ENCODE data around the gene LDB3.

DNA sequence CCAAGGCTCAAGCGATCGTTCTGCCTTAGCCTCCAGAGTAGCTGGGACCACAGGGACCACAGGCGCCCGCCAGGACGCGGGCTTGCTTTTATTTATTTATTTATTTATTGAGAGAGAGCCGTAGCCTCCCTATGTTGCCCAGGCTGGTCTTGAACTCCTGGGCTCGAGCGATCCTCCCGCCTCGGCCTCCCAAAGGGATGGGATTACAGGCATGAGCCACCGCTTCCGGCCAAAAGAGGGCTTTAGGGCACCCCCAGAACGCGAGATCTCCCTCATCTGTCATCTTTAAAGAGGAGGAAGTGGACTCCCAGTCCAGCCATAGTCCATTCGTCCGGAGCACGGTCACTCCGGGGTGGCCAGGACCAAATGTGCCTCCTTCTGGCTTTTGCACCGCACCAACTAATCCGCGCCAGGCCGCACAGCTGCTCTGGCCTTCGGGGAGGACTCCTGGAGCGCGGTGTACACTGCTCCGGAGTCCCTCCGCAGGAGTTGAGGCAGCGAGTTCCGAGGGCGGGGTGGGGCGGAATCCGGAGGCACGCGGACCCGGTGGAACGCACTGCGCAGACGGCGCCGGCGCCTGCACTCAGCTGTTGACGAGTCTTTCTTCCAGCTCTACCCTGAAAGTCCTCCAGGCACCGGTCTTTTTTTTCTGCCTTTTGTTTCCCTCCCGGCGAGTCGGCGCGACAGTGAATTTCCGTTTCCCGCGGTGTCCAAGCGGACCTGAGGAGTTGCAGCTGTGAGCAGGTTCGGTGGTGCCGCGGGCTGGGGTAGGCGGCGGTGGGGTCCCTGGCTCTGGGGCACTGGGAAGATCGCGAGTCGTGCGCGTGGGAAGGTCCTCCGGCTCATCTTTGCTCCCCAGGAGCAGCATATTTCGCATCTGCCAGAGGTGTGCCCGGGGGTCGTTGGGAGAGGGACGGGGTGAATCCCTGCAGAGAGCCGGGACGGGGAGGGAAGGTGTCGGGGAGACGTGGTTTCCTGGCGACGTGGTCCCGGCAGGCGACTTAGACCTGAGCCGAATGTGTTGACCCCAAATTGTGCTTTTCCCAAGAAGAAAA lies 44.3 kb downstream of the SFTPD start:
- RRBS = 26% methylated on average over 12 of the region's 77 CpGs

GRCh38 chr10:79984657-79985385 lies 35.9 kb upstream of the SFTPD start:
- RRBS = no CpG with 5 or more reads among the region's 9 CpGs

- RRBS = no CpG with 5 or more reads among the region's 1 CpG
Observed at GRCh38 chr10:80286768-80287335, 2.6 kb downstream of the MAT1A start.

DNA sequence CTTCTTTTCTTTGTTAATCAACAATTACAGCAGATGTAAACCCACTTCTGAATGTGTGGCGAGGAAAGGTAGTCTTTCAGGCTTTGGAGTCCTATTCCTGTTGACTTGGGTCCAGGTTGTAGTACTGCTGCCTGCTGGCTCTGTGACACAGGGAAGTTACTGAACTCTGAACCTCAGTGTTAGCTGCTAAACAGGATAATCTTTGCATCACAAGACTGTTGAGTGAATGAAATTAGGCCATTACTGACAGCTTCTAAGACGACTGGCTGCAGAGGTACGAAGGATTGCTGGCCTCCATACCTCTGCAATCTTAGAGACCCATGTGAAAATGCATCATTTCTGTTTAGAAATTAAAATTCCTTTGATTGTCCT lies 6.2 kb downstream of the PRXL2A start:
- RRBS = no CpG with 5 or more reads among the region's 3 CpGs

DNA sequence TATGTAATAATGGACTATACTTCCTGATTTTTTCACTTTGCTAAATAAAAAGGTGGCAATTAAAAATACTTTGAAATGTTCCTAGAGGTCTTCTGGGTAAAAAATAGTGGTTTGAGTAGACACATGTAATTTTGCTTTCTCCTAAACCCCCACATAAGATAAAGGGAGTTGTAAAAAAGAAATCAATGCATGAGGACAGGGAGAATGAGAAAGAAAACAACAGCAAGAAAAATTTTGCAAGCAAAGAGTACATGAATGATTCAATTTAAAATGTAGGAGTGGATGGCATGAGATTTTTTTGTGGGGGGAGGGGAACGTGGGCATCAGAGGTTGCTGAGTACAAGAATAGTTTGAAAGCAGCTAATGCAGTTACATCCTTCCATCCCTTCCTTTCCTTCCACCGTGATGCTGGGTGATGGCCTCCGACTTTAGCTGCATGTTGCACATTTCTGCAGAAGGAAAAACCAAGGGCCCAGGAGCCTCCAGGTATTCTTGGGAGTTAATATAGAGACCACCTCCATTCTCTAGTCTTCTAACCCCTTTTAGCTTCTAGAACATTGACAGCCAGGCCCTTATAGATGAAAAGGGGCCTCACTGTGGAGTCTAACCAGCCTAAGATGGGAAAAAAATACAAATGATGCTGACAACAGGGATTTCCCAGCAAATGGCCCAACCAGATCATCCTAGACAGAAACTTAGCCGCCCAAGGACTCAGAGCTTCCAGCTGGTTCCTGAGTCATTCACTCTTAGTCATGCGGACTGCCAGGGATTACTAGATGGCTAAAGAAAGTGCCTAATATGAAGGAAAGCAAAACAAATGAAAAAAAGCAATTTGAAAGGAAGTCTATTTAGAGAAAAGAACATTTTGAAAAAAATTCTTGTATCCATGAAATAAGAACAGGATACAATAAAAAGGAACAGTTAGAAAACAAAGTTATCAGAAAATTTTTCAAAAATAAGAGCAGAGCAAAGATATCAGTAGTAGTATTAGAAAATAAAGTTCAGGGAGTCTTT lies 23.5 kb downstream of the TSPAN14 start:
- RRBS = no CpG with 5 or more reads among the region's 5 CpGs

GRCh38 chr10:80493377-80493978 lies 39.4 kb downstream of the TSPAN14 start:
- RRBS = no CpG with 5 or more reads among the region's 6 CpGs

- RRBS = no CpG with 5 or more reads among the region's 4 CpGs
Observed at GRCh38 chr10:80526078-80526651, 11.5 kb upstream of the SH2D4B start.

- RRBS = no CpG with 5 or more reads among the region's 7 CpGs
Observed at GRCh38 chr10:80703544-80703848, 165.8 kb downstream of the SH2D4B start.

GRCh38 chr10:80896859-80897465 lies 359.3 kb downstream of the SH2D4B start:
- RRBS = no CpG with 5 or more reads among the region's 8 CpGs

DNA sequence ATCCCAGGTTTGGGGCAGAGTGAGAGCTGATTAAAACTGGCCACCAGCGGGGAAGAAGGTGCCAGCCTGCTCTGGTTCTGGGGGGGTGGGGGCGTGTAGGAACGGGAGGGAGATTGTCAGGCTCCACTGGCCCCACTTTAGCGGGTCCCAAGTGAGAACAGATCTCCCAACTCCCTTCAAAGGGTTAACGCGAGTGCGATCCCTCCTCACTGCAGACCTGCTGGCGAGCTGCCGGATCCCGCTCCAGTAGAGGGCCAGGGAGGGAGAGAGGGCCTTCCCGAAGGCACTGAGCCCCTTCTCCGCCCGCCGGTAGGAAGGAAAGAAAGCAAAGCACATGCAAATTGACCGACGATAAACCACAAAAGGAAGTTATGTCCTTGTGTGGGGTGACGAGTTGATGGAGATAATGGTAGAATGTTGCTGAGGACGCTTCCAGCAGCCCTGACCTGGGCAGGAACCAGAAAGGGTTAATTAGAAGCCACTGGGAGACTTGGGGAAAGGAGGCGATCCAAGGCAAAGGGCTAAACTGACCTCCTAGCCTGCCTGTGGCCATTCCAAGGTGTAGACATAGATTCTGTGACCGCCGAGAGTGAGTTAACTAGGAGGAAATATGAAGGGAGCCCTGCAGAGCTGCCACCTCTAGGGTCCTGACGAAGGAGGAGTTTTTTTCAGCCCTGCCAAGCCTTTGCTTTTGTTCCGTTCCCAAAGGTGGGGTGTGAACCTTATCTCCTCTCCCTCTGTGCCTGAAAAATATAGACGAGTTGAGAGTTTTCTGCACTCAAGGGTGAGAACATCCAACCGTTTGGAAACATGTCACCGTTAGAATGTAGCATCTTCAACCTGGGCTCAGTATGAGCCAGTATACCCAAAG lies 1.5 kb downstream of the NRG3 start:
- RRBS = 21% methylated on average over 6 of the region's 26 CpGs

DNA sequence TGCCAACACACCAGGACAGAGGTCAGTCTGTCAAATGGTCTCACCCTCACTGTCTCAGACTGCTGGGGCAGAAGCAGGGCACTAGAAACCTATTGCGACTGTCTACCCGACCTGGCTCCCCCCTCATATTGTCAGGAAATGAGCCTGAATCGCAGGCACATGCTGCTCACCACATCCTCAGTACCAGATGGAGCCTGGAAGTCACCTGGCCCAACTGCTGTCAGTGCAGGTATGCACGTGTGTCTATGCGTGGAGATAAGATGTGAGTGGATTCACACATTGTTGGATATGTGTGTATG lies 3.3 kb upstream of the CDHR1 start:
- RRBS = no CpG with 5 or more reads among the region's 5 CpGs

GRCh38 chr10:84329345-84329578 lies 873 bp downstream of the CCSER2 start:
- RRBS = no CpG with 5 or more reads among the region's 4 CpGs

DNA sequence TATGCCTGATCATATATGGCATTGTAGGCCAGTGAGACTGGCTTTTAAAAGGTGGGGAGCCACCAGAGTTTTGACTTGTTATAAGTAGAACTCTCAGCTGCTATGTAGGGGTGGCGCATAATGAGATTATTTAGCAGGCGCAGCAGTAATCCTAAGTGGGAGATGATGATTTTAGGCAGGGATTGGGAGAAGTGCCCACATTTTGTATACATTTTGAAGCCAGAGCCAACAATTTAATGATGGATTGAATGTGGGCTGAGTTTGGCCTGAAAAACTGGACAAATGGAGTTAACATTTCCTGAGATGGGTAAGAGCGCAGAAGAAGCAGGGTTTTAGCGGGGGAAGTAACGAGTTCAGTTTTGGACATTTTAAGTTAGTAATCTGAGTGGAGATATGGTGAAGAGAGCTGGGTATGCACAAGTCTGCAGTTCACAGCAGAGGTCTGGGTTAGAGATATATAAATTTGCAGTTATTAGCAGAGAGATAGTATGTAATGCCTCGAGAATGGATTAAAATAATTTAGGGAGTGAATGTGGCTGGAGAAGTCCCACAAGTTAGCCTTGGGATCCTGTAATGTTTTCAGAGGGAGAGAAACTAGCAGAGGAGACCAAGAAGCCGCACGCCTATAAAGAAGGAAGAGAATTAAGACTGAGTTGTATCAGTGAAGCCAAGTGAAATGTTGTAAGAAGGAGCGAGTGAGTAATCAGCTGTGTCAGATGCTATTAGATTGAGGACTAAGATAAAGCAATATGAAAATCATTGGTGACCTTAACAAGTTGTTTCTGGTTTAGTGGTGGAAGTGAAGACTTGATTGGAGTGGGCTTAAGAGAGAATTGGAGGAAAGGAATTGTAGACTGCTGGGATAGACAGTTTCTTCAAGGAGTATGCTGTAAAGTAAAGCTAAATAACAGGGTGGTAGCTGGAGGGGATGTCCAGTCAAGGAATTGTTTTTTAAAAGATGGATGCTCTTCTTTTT lies 8.6 kb downstream of the CCSER2 start:
- RRBS = no CpG with 5 or more reads among the region's 9 CpGs

- RRBS = no CpG with 5 or more reads among the region's 3 CpGs
Observed at GRCh38 chr10:84763938-84764452, 435.6 kb downstream of the CCSER2 start.

GRCh38 chr10:84836876-84837343 lies 508.5 kb downstream of the CCSER2 start:
- RRBS = no CpG with 5 or more reads among the region's 1 CpG

DNA sequence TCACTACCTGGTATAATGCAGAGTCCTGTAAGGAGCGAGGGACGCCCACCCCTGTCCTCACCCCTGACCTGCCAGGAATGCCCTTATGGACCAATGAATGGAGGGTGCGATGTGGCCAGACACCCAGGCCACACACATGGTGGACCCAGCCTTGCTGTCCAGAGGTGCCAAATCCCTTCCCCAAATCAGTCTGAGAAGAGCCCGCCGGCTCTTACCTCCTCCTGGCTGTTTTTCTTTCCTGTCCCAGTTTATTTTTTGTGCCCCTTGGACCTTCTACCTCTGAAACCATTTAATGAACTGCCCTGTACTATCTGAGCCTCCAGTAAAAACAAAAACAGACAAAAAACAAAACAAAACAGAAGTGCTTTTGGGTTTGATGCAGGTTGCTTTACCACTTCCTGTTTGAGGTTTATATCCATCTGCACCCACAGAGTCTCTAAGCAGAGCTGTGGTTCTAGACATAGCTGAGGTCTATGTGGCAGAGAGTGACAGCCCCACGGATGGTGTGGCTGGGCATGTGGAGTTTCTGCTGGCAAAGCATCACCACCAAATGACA lies 754.4 kb downstream of the GRID1 start:
- RRBS = no CpG with 5 or more reads among the region's 6 CpGs

GRCh38 chr10:85791346-85791760 lies 575.2 kb downstream of the GRID1 start:
- RRBS = no CpG with 5 or more reads among the region's 2 CpGs

- RRBS = no CpG with 5 or more reads among the region's 3 CpGs
Observed at GRCh38 chr10:86654038-86654392, 332 bp upstream of the OPN4 start.

- RRBS = 63% methylated on average over 8 of the region's 25 CpGs
Observed at GRCh38 chr10:86668193-86669179, at the start of gene LDB3. LDB3 (plus strand) TSS chr10:86668511.

GRCh38 chr10:86669941-86671191 lies 2.1 kb downstream of the LDB3 start:
- RRBS = no CpG with 5 or more reads among the region's 20 CpGs

Data from CMK (cell line).